Kidney epithelial cell (primary cell): ENCODE measurements around the gene WBP2NL.

GRCh38 chr22:41152082-41152689 lies 52.9 kb upstream of the L3MBTL2 start:
- RAMPAGE, long total RNA = no peak
- RRBS = no CpG with 5 or more reads among the region's 5 CpGs

DNA sequence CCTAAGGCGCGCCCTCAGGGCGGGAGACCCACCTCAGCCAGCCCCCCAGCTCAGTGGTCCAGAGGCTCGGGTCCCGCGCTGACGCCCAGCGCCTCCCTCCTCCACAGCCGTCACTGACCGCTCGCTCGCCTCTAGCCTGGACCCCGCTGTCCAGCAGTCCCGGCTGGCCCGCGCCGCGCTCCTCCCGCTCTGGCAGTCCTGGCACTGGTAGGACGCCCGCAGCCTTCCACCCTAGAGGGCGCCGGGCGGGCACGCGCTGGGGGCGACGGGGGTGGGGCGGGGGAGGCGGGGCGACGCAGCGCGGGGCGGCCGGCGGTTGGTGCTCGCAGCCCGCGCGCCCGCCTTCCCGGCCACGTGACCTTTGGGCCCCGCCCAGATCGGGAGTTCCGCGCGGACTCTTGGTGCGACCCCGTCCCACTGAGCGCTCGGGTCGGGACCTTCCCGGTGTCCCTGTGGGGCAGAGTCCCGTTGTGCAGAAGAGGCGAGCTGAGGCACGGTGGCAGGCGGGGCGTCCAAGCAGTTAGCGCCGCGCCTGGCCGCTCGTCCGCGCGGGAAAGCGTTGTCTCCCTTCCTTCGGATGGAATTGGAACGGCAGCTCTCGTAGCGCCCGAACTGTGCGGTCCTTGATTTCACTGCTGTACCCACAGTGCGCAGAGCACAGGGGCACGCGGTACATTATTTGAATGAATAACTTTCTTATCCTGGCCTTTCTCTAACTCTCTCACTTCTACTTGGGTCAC lies 7.7 kb upstream of the L3MBTL2 start:
- RAMPAGE, long total RNA = no peak
- RRBS = 1% methylated on average over 33 of the region's 78 CpGs

DNA sequence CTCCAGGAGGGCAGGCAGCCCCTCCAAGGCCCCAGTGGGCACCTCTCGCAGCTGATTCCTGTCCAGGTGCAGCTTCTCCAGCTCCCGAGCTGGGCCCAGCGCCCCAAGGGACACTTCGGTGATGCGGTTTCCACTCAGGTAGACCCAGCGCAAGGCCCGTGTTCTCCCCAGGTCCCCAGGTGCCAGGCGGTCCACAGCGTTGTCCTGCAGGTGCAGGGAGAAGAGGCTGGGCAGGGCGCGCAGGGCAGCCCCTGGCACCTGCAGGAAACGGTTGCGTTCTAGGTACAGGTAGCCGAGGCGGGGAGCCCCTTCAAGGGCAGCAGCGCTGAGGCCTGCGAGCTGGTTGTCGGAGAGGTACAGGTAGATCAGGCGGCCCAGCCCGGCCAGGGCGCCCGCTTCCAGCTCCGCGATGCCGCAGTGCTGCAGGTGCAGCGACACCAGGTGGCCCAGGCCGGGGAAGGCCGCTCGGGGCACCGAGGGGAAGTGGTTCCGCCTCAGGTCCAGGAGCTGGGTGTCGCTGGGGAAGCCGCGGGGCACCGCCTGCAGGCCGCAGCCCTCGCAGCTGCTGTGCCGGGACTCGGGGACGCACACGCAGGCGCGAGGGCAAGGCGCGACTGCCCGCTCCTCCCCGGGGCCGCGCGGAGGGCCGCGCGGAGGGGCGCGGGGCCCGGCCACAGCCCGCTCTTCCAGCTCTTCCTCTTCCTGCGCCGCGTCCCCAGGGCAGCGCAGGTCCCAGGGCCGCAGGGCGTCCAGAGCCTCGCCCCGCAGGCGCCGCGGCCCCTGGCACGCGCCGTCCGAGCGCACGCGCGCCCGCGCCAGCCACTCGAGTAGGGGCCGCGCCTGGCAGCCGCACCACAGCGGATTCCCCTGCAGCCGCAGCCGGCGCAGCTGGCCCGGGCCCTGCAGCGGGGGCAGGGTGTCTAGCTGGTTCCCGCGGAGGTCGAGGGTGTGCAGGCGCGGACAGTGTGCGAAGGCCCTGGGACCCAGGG lies 3.2 kb downstream of the CHADL start:
- RAMPAGE, long total RNA = no peak
- RRBS = 1% methylated on average over 27 of the region's 94 CpGs

DNA sequence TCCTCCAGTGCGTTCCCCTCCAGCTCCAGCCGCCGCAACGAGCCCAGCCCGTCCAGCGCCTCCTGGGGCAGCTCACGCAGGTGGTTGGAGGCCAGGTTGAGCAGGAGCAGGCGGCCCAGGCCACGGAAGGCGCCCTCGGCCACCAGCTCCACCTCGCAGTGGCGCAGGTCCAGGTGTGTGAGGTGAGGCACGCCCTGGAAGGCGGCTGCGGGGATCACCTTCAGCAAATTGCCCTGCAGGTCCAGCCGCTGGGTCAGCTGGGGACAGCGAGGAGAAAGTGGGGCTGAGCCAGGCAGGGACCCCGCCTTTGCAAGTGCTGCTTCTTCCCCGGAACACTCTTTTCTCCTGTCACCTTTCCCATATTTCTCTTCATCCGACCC lies 2.1 kb downstream of the CHADL start:
- RAMPAGE, long total RNA = no peak
- RRBS = no CpG with 5 or more reads among the region's 21 CpGs

- RAMPAGE, long total RNA = no peak
- RRBS = no CpG with 5 or more reads among the region's 9 CpGs
Measured at GRCh38 chr22:41247679-41248302, 7.1 kb upstream of the CHADL start.

- RAMPAGE, long total RNA = no peak
- RRBS = no CpG with 5 or more reads among the region's 21 CpGs
Measured at GRCh38 chr22:41401931-41402943, 20.5 kb downstream of the TEF start.

GRCh38 chr22:41403606-41404398 lies 22.1 kb downstream of the TEF start:
- RAMPAGE, long total RNA = no peak
- RRBS = no CpG with 5 or more reads among the region's 16 CpGs

DNA sequence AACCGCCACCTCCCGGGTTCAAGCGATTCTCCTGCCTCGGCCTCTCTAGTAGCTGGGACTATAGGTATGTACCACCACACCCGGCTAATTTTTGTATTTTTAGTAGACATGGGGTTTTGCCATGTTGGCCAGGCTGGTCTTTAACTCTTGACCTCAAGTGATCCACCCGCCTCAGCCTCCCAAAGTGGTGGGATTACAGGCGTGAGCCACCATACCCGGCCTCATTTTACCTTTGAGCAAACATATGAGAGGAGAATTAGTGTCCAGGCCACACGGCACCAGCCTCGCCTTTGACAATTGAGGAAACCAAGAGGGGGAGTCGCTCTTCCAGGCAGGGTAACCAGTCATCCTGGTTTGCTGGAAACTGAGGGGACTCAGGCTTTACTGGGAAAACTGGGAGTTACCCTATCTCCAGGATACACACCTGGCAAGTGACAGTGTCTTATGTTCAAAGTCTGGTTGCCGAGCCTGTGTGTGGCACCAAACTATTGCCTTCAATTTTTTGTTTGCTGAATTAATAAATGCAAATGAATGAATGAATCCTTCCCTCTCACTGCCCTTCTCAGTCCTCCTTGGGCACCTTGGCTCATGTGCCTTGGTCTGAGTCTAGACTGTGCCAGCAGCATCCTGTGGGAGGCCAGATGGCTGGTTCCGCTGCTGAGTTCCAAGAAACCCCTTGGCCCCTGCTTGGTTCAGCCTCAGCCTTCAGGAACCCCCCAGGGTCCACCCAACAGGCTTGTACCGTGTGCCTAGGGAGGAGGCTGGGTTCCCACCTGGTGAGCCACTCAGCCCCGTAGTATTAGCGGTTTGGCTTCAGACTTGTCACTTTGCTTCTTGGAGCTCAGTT lies 31.2 kb downstream of the TOB2 start:
- RAMPAGE, long total RNA = no peak
- RRBS = no CpG with 5 or more reads among the region's 16 CpGs

- RAMPAGE, long total RNA = no peak
- RRBS = 100% methylated on average over 1 of the region's 5 CpGs
Measured at GRCh38 chr22:41531470-41531709, 12.9 kb downstream of the POLR3H start.

DNA sequence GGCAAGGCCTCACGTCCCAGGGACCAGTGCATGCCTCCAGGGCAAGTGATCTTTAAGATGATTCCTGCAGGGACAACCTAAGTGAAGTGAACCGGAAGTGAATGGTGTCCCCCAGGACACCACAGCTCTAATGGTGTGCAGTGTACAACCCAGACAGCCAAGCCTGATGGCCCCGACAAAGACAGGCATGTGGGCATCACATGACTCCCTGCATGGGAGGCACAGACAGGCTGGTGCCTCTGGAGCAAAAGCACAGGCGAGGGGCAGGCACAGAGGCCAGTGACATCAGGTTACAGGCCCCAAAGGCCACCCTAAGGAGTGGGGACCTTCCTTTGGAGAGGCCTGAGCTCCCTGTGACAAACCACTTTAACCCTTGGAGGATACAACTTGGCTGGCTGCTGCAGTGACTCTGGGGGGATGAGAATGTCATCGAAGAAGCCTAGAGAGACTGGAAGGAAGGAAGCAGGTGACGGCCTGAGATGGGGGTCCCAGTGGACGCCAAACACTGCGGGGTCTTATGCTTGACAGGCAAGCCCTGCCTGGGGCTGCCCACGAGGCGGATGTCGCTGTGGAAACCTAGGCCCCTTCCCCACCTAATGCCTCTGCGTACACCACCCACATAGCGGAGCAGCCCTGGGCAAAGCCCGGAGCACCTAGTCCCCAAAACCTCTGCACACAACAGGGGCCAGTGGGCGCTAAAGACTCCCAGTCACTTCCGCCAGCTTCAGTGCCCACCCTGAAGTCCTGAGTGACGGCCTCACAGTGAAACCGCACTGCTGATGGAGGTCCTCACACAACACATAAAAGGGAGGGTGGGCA lies 12.4 kb downstream of the POLR3H start:
- RAMPAGE, long total RNA = no peak
- RRBS = 80% methylated on average over 2 of the region's 18 CpGs

GRCh38 chr22:41619394-41620594 lies 1.0 kb downstream of the DESI1 start:
- RAMPAGE, long total RNA = no peak
- RRBS = no CpG with 5 or more reads among the region's 31 CpGs

GRCh38 chr22:41636395-41636923 lies 15.4 kb downstream of the XRCC6 start:
- RAMPAGE, long total RNA = no peak
- RRBS = no CpG with 5 or more reads among the region's 7 CpGs

- RAMPAGE, long total RNA = no peak
- RRBS = no CpG with 5 or more reads among the region's 13 CpGs
Measured at GRCh38 chr22:41663554-41664391, 24.9 kb downstream of the SNU13 start.

- RAMPAGE, long total RNA = no peak
- RRBS = no CpG with 5 or more reads among the region's 8 CpGs
Measured at GRCh38 chr22:41693867-41694862, 5.1 kb upstream of the MEI1 start.

DNA sequence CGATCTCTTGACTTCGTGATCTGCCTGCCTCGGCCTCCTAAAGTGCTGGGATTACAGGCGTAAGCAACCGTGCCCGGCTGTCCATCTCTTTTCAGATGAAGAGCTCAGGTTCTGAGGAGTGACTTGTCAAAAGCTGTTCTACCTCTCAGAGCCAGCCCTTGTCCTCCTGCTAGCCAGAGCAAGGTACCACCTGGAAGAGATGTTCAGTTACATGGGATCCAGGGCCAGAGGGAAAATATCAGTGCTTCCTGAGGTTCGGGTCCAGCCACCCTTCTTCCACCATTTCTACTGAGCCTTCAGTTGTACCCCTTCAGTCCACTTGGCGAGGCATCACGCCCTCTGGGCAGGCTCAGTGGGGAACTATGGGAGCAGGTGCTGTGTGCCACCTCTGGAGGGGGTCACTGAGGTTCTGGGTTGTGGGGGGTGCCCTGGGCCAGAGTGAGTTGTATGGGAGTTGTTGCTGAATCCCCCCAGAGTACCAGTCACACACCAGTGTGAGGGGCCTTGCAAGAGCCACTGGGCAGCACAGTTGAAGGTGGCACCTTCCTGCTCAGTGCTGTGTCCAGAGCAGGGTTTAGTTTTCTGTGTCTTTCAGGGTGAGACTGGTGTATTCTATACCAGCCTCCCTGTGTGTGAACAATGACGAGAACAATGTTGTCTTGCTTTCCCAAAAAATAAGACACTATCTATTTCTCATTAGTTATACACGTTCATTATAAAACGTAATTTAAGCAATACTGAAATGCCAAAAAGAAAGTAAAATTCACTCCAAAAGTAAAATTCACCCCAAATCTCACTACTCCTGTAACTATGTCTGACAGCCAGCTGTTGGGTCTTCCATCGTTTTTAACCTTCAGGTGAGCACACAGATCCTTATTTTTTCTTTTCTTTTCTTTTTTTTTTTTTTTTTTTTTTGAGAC lies 2.7 kb upstream of the SREBF2 start:
- RAMPAGE, long total RNA = no peak
- RRBS = no CpG with 5 or more reads among the region's 13 CpGs

DNA sequence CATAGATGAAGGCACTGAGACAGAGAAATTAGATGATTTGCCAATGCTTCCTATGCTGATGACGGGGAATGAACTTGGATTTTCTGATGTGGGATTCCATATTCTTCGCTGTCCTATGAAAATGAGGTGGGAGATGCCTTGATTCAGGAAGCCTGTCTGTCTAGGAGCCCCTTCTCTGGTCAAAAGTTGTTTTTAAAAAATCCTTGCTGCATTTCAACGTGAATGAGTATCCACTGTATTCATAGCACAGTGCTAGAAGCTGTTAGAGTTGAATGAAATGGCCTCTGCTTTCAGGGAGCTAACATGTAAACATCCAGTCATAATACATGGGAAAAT lies 12.3 kb downstream of the SREBF2 start:
- RAMPAGE, long total RNA = no peak
- RRBS = no CpG with 5 or more reads among the region's 3 CpGs

- RAMPAGE, long total RNA = no peak
- RRBS = no CpG with 5 or more reads among the region's 8 CpGs
Measured at GRCh38 chr22:41876870-41877603, 37.8 kb downstream of the SHISA8 start.

GRCh38 chr22:41905538-41906204 lies 9.2 kb downstream of the SHISA8 start:
- RAMPAGE, long total RNA = no peak
- RRBS = 90% methylated on average over 5 of the region's 16 CpGs

DNA sequence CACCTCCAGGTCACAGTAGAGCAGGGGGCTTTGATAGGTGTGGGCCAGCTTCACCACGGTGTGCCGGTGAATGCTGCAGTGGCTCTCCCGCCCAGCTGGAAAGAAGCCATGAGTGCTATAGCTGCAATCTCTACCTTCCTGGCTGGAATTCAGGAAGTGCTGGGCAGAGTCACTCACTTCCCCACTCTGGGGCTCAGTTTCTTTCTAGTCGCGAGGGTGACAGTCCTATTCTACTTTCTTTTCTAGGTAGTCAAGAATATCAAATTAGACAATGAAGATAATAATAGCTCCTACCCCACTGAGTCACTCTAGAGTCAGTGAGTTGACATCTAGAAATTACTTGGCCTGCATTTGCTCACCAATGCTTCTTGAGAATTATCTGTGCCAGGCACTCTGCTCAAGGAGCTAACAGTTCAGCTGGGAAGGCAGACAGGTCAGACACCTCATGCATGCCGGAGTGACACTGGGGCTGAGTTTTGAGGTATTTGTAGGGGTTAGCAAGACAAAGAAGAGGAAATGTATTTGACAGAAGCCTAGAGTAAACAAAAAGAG lies 3.3 kb downstream of the CENPM start:
- RAMPAGE, long total RNA = no peak
- RRBS = no CpG with 5 or more reads among the region's 6 CpGs

- RAMPAGE, long total RNA = no peak
- RRBS = no CpG with 5 or more reads among the region's 75 CpGs
Measured at GRCh38 chr22:41998347-41999448, at the start of gene WBP2NL. TSS of gene WBP2NL (plus strand) at chr22:41998788.